ENCODE measurements around a stretch of chr15.

DNA sequence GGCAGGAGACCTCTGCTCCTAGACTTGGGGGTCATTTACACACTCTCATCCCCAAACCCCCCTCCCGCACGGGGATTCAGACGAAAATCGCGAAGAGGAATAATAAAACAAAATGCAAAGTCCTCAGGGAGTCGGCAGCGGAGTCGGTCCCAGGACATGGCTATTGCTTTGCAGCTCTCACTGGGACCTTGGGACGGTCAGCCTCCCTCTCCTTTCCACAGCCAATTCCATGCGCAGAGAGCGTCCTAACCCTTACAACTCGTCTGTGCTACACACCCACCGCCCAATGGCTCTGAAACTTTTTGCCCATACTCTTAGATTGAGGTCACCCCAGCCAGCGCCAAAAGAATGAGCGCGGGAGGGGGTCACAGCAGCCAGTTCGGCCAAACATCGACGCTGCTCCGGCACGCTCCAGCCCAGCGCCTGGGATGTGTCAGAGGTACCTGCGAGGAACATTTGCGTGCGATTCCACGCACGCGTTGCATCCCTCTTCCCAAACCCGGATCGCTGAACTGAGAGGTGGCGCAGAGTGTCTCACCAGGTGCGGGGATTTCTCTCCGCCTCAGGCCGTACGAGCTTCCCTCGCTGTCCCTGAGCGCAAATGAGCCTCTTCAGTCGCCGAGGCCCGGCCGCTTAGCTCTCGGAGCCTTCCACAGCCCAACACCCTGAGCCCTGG, 2.1 kb downstream of the ONECUT1 start:
- PRO-cap: no peak

DNA sequence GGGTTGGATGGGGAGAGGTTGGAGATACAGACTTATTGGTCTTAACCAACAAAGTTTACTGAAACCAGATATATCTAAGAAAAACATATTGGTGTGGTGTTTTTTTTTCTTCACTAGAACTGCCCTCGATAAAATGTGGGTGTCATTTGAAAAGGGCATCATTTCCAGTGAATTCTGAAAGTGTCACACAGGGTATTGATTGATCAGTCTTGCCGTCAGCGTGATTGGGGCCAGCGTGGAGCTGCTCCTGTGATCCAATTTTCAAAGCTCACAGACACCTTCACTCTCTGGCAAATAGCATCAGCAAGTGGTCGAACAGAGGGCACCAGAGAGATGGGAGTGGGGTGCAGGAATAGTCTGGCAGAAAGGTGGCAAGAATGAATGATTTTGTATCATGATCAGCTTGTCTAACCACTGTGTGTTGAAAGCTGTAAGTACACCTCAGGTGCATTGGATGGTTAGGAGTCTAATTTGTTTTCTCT, 242.7 kb upstream of the ONECUT1 start:
- PRO-cap: no peak

- PRO-cap: no peak
Observed at GRCh38 chr15:53115564-53116058, 325.5 kb upstream of the ONECUT1 start.

- PRO-cap: no peak
Observed at GRCh38 chr15:53453219-53454127, 306.0 kb downstream of the WDR72 start.

DNA sequence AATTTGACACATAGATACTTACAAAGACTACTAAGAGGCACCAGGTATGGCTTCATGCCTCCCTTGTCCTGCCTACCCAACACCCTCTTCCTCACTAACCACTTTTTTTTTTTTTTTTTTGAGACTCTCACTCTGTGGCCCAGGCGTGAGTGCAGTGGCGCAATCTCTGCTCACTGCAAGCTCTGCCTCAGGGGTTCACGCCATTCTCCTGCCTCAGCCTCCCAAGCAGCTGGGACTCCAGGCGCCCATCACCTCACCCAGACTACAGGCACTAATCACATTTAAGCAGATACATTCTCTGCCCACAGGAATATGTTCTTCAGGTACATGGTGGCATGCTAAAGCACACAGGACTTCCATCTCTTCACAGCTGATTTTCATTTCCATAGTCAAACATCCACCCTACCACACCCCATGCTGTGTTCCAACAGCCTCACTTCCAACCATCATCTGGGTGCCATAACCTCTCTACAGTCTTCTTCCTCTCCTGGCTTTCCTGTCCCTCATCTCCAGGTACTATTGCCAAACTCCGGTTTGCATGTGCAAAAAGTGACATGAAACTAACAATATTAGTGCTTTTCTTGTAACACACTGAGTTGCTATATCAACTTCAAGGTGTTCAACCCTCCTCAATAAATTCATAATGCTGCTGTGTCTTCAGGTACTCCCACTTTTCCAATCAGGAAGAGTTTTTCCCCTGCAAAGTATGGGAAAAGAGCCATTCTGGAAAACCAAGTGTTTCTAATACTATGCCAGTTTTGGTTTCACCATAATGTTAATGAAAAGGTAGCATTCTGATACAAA, 41.6 kb downstream of the RAB27A start:
- PRO-cap: no peak

GRCh38 chr15:55737217-55737963, 5.6 kb downstream of the PRTG start:
- PRO-cap: no peak

- PRO-cap: bidirectional peak, plus-strand start at chr15:55993108, minus-strand start at chr15:55993173
Observed at GRCh38 chr15:55992868-55993476, 440 bp downstream of the NEDD4 start.

DNA sequence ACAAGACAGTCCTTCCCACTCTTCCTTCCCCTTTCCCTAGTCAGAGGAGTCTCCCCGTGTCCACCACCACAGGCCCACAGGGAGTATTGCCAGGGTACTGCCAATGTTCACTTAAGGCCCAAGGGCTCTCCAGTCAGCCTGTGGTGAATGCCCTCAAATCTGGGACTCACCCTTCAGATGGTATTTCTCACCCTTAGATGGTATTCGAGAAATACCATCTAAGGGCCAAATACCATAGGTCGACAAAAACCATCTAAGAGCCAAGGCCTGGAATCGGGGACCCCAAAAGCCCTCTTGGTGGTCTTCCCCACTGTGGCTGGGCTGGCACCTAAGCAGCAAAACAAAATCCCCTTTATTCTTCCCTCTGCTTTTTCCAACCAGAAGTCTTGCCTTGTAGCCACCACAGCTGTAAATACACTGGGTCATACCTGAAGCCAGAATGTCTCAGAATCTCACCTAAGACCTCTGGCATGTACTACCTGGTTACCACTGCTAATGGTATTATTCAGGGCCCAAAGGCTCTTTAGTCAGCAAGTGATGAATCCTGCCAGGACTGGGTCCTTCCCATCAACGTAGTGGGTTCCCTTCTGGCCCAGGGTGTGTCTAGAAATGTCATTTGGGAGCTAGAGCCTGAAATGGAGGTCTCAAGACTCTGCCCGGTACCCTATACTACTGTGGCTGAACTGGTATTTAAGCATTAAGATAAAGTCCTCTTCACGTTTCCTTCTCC, 120.8 kb downstream of the RFX7 start:
- PRO-cap: no peak

GRCh38 chr15:56732532-56733093, 696 bp downstream of the ZNF280D start:
- PRO-cap: unidirectional peak, plus-strand start at chr15:56732648; bidirectional peak, plus-strand start at chr15:56733126, minus-strand start at chr15:56733007

GRCh38 chr15:56780237-56780693, 47.0 kb upstream of the ZNF280D start:
- PRO-cap: no peak

- PRO-cap: no peak
Observed at GRCh38 chr15:56917969-56918226, 546 bp upstream of the TCF12 start.

GRCh38 chr15:56933001-56933888, 14.8 kb downstream of the TCF12 start:
- PRO-cap: no peak

GRCh38 chr15:56985362-56986019, 67.0 kb downstream of the TCF12 start:
- PRO-cap: no peak

GRCh38 chr15:57219194-57219585, 157.1 kb upstream of the CGNL1 start:
- PRO-cap: no peak

GRCh38 chr15:57334264-57334838, 42.0 kb upstream of the CGNL1 start:
- PRO-cap: no peak

DNA sequence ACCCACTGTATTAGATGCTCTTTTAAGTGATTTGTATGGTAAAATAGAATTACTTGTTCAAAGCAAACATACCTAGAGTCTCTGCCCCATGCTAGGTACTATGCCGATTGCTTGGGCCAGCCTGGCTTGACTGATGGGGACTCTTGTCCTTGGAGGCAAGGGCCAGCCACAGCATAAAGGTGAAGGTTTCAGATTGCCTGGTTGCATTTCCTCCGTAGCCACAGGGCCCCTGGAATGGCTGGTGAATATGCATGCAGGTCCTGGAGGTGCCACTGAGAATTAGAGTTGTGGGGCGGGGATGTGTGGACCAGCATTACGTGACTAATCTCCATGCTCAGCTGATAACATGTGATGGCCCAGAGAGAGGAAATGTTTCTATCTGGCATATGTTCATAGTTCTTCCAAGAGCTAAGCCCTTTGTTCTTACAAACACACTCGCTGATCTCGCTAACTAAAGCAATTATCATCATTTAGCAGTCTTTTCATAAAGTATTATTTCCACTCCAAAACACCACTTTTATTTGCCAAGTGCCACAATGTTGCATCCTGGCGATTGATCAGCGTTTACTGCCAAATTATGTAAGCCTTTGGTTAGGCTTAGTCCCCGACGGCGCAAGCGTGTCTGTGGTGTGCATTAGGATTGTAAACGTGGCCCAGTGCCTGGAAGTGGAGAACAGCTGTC, 55.8 kb downstream of the CGNL1 start:
- PRO-cap: no peak

GRCh38 chr15:57496759-57497579, 94.7 kb upstream of the MYZAP start:
- PRO-cap: no peak

DNA sequence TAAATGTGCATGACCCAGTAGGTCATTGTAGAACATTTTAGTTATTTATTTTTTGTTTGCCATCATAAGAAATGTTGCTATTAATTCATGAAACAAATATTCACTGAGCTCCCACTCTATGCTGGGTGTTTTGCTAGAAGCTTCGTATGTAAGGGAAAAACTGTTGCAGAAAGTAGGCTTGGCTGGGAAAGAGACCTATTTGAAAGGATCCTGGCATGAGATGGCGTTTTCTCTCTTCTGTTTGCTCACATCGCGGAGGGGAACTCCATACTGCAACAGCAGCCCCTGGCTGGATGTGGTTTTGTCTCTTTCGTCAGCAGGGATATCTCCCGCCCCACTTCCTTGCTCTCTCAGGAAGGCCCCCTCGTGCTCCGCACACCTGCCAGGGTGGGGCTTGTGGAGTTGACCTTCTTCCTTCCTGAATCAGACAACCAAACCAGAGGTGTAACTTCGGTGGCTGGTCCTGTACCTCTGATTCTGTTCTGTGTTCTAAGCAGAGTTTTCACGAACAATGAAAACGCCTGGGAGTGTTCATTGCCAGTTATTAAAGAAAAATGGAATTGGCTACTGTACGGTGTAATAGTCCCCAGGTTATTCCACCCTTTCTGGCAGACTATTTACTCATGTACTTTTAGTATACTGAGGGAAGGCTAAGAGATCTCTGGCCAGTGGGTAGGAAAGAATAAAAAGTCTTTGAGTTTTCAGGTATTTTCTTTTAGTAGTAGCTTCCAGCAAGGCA, 26.3 kb upstream of the MYZAP start:
- PRO-cap: unidirectional peak, minus-strand start at position 277 of the sequence

- PRO-cap: unidirectional peak, plus-strand start at chr15:57610438
Observed at GRCh38 chr15:57610030-57611130, 18.7 kb downstream of the MYZAP start.

DNA sequence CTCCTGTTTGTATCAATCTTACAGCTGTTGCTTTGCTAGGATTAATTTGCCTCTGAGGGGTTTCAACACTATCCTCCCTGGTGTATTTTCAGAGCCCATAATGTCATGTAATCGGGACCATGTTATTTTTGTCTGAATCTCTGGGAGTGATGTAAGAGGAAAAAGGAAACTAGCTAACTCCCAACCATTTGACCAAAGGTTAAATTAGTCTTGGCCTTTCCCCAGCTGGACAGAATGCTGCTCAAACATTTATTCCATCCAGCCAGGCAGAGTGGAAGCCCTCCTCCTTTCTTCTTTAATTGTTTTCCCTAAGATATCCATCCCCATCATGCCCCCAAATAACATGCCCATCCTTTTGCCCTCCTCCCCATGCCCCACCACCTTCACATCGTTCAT, 142.2 kb downstream of the ALDH1A2 start:
- PRO-cap: unidirectional peak, minus-strand start at position 102 of the sequence

All from right common carotid artery plus branches (tissue), 1 donor.